ENCODE data around the genes SHQ1 and ZNF717.

GRCh38 chr3:71573030-71573591, 10.4 kb downstream of the FOXP1 start:
- RRBS = no CpG with 5 or more reads among the region's 5 CpGs

DNA sequence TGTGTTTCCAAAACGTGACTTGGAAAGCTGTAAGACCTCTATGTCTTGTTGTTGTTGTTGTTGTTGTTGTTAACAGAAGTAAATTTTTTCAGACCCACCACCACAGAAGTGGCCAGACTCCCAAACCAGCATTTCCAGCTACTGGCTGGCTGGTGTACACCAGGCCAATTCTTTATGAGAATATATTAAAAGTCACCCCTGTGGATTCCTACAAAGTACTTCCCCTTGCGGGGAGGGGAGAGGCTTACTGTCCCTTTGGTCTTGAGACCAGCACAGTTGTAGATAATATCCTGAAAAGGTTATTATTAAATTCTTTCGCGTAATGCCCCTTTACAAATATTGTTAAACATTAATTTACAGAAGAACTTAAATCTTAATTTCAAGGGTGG, 1.6 kb upstream of the FOXP1 start:
- RRBS = no CpG with 5 or more reads among the region's 4 CpGs

DNA sequence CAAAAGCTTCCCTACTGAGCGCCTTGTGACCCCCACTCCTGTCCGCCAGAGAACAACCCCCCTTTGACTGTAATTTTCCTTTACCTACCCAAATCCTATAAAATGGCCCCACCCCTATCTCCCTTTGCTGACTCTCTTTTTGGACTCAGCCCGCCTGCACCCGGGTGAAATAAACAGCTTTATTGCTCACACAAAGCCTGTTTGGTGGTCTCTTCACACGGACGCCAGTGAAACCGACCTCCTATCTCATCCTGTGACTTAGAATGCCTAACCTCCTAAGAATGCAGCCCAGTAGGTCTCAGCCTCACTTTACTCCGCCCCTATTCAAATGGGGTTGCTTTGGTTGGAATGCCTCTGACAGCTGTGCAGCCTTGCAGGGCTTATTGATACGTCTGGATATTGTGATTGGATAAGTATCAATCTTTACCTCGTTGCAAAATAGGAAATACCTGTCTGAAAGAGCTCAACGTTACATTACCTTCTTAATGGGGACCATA, 243.8 kb upstream of the PROK2 start:
- RRBS = no CpG with 5 or more reads among the region's 11 CpGs

GRCh38 chr3:72155305-72156252, 370.6 kb upstream of the PROK2 start:
- RRBS = no CpG with 5 or more reads among the region's 16 CpGs

- RRBS = no CpG with 5 or more reads among the region's 9 CpGs
Observed at GRCh38 chr3:72163628-72164397, 378.9 kb upstream of the PROK2 start.

DNA sequence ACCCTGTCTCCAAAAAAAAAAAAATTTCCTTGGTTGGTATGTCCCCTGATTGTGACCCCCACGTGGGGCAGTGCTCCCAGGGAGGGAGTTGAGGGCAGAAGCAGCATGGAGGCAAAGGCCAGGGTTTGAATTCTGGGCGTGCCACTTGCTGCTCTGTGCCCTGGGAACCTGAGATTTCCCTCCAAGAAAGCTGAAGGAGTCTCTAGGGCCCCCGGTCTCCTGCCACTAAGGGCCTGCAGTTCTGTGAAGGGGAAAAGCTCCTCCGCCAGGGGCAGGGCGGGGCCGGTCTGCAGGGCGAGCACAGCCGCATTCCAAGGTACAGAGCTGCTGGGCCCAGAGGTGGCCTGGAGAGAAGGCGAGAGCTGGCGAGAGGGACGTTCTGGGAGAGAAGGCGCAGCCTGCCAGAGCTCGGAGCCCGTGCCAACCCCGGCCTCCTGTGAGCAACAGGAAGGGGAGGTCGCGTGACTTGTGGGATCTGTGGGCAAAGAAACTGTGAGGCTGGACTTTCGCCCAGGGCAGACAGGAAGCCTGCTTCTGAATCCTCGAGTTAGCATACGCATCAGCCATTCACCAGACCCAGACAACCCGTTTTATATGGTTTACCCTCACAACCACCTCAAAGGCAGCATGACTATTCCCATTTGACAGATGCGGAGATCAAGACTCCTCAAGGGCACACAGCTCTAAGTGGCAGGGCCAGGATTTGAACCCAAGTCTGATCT, 500.4 kb downstream of the SHQ1 start:
- RRBS = 28% methylated on average over 4 of the region's 22 CpGs

DNA sequence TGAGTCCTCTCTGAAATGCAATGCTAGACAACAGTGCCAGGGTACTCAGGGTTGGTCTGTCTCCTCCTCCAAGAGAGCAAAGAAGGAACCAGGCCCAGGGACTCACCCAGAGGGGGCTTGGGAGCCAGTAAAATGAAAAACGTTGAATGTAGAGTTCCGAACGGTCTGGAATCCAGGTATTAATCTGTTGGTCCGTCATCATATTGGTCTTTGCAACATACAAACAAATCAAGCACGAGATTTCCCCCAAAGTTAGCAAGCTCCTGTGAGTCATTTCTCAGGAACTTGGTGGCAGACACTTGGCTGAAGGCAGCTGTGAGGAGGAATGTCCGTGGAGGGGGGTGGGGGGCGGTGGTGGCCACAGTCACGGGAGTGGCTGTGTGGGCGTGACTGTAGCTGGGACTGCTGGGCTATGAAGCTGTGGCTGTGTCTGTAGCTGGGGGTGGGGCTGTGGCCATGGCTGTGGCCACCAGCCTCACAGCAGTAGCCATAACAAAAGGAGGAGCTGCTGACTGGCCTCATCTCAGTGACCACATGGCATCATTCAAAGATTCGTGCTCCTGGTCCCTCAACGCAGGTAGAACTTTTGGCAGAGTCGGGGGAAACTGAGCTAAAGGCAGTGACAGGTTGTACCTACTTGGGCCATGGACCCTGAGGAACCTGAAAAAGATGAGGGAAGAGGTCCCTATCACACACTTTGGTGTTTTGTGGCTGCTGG, 360.9 kb downstream of the SHQ1 start:
- RRBS = no CpG with 5 or more reads among the region's 12 CpGs

- RRBS = no CpG with 5 or more reads among the region's 4 CpGs
Observed at GRCh38 chr3:72567502-72567941, 280.7 kb downstream of the SHQ1 start.

GRCh38 chr3:72847340-72847978, 786 bp downstream of the SHQ1 start:
- RRBS = no CpG with 5 or more reads among the region's 25 CpGs

- RRBS = no CpG with 5 or more reads among the region's 73 CpGs
Observed at GRCh38 chr3:72847979-72848869, at the start of gene SHQ1. TSS of gene SHQ1 (minus strand) at chr3:72848445.

GRCh38 chr3:72961711-72962303, 34.8 kb upstream of the PPP4R2 start:
- RRBS = no CpG with 5 or more reads among the region's 5 CpGs

GRCh38 chr3:72965509-72965854, 31.1 kb upstream of the PPP4R2 start:
- RRBS = no CpG with 5 or more reads among the region's 1 CpG

GRCh38 chr3:73500838-73501916, 123.6 kb downstream of the PDZRN3 start:
- RRBS = no CpG with 5 or more reads among the region's 15 CpGs

GRCh38 chr3:73591894-73592856, 32.6 kb downstream of the PDZRN3 start:
- RRBS = no CpG with 5 or more reads among the region's 7 CpGs

DNA sequence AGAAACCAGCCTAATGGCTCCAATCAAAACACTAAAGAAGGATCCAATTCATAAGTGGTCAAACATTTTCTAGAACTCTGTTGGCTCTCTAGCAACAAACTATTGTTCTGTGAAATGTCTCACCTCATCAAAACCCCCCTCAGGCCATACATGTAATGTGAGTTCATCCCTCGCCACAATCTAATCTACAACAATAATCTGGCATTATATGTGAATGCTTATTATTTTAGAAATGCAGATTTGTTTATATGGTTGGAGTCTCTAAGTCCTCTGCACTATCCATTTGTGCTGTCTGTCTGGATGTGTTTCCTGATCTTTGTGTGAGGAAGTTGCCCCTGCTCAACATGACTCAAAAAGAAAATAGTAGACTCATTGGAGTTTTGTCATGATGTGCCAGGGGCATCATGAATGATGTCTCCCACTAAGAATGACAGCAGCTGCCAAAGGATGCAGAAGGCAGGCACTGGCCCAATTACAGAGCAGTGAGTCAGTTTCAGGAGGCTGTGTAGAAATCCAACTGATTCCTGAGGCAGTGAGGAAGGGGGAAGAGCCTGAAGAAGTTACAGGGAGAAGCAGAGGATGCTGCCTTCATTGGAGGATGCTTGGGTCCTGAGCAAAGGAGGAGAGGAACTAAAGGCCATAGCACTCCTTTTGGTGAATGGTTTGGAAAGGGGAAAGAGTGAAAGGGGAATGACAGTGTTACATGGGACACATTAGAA, 161.7 kb upstream of the PDZRN3 start:
- RRBS = no CpG with 5 or more reads among the region's 1 CpG

- RRBS = 18% methylated on average over 2 of the region's 42 CpGs
Observed at GRCh38 chr3:75396134-75396737, 267.9 kb upstream of the FRG2C start.

- RRBS = no CpG with 5 or more reads among the region's 15 CpGs
Observed at GRCh38 chr3:75453136-75453866, 210.8 kb upstream of the FRG2C start.

GRCh38 chr3:75785181-75785943, at the start of gene ZNF717:
TSS of gene ZNF717 (minus strand) at chr3:75785549.
- RRBS = no CpG with 5 or more reads among the region's 45 CpGs

- RRBS = no CpG with 5 or more reads among the region's 2 CpGs
Observed at GRCh38 chr3:76165157-76165524, 379.8 kb upstream of the ZNF717 start.

DNA sequence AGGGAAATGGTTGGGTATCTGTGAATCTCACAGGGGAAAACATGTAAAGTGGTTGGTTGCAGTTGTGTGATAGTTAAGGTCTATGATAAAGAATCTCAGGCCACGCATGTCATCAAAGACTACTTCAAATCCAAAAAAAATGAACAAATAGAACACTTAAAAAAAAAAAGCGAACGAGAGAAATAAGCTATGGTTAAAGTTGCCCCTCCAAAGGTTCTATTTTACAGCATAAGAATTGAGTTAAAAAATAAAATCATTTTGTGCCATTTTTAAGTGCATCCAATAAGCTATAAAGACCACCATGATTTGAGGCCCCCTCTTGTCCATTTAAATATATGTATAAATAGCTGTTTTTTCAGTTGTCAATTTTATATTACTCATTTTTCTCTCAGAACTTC, 1008.6 kb downstream of the ROBO1 start:
- RRBS = no CpG with 5 or more reads among the region's 3 CpGs